ENCODE measurements around a stretch of chr6.

GRCh38 chr6:11809810-11810419 lies 31.3 kb upstream of the ADTRP start:
- PRO-cap: no peak

- PRO-cap: no peak
These were observed 102.8 kb upstream of the ADTRP start for GRCh38 chr6:11881415-11881891.

DNA sequence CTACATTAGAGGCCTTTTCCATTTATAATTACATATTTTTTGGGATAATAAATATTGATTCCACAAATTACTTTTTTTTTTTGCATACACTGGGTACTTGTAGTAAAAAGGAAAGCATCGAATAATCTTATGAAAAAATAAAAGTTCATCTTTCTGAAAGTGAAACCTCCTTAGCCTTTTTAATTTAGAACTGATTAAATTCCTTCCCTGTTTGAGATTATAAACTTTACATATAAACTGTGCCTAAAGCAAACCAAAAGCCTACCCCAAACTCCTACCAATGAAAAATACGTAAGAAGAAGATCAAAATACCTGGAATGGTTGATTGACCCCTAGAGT lies 75.0 kb upstream of the HIVEP1 start:
- PRO-cap: no peak

- PRO-cap: bidirectional peak, plus-strand start at chr6:12007967, minus-strand start at chr6:12007930
These were observed 4.4 kb upstream of the HIVEP1 start for GRCh38 chr6:12007524-12008249.

DNA sequence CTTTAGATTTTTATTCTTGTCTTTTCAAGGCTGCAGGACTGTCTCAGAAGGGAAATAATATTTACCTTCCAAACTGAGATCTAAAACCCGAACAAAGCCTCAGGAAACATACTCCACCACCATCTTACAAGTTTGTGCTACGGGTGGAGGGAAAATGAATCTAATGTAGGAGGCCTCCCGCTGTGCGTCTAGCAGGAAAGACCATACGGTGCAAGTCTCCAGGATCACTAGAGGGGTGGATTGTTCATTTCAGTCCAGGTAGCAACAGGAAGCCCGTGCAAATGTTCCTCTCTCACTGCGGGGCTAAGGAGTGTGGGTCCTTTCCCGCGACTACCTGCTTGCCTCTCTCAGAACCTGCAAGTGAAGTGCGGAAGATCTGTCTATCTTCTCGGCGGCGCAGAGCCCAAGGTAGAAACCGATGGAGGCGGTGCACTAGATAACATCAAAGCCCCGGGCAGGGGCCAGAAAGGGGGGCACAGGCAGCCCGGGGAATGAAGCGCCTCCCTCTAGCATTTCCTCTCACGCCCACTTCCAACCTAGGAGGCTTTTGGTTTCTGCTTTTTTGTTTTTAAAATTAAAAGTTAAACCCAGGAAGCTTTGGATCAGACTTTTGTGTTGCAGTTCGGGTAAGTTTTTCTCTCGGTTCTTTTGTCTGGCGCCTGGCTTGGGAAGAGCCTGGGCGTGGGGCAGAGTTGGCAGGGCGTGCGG lies 3.7 kb upstream of the HIVEP1 start:
- PRO-cap: bidirectional peak, plus-strand start at position 252 of the sequence, minus-strand start at position 219 of the sequence; bidirectional peak, plus-strand start at position 512 of the sequence, minus-strand start at position 410 of the sequence

DNA sequence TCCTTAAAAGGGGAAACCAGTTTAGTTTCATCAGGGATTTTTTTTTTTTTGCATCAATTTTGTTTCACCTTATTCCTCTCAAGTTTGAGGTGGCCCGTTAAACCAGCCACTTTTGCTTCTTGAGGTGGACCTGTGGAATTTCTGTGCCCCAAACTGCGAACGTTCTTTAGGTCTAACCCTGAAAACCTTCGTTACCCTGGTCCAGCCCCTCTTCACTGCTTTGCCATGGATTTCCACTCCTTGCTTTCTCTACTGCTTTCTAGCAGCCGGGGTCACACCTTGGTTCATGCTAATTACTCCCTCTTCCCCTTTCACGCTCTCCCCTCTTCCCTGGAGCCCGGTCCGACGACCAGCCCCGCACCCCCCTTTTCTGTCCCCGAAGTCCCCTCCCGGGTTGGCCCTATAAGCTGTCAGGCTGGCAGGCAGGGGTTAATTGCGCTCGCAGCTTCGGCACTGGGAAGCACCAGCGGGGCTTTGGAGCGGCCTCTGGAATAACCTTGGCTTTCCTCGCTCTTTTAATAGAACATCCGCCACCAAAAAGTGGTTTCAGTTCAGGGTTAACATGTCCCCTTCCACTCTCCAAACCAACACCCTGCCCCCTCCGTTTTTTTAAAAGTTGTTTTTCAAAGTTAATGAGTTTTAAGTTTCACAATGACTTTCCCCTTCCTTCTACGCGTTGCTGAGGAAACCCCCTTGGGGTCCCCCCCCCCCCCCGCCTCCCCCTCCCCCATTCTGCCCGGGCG lies 1.4 kb upstream of the HIVEP1 start:
- PRO-cap: bidirectional peak, plus-strand start at position 432 of the sequence, minus-strand start at position 217 of the sequence; bidirectional peak, plus-strand start outside the sequence, minus-strand start at position 488 of the sequence

GRCh38 chr6:12019677-12020549 lies 7.8 kb downstream of the HIVEP1 start:
- PRO-cap: no peak

GRCh38 chr6:12034077-12035068 lies 22.3 kb downstream of the HIVEP1 start:
- PRO-cap: no peak

- PRO-cap: no peak
These were observed 132.2 kb downstream of the HIVEP1 start for GRCh38 chr6:12144199-12144851.

- PRO-cap: no peak
These were observed 1.0 kb downstream of the EDN1 start for GRCh38 chr6:12291277-12291520.

GRCh38 chr6:12313724-12314514 lies 23.8 kb downstream of the EDN1 start:
- PRO-cap: bidirectional peak, plus-strand start at chr6:12313810, minus-strand start at chr6:12313791; bidirectional peak, plus-strand start at chr6:12314710, minus-strand start at chr6:12314069

GRCh38 chr6:12339767-12340454 lies 49.8 kb downstream of the EDN1 start:
- PRO-cap: no peak

GRCh38 chr6:12350578-12350891 lies 60.4 kb downstream of the EDN1 start:
- PRO-cap: no peak

DNA sequence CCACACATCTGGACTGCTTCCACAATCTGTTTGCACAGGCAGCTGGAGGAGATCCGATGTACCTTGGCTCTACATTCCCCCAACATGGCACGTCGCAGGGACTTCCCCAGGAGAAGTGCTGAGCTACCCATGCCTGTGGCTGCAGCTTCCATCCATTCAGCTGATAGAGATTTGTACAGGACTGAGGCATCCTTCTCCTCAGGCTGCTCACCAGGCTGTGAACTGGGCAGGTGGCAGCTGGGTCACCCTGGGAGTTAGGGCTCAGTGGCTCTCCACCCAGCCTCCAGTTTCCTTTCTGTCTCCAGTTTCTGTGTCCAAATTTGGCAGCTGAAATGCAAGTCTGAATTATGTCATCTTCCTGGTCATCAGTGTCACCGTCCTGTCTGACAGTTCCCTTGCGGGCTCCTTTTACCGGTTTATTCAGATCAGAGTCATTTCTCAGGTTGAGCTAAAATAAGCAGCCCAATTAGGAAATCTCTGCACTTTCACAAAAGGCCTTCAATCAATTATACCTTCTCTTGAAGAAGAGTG lies 93.2 kb downstream of the EDN1 start:
- PRO-cap: no peak

DNA sequence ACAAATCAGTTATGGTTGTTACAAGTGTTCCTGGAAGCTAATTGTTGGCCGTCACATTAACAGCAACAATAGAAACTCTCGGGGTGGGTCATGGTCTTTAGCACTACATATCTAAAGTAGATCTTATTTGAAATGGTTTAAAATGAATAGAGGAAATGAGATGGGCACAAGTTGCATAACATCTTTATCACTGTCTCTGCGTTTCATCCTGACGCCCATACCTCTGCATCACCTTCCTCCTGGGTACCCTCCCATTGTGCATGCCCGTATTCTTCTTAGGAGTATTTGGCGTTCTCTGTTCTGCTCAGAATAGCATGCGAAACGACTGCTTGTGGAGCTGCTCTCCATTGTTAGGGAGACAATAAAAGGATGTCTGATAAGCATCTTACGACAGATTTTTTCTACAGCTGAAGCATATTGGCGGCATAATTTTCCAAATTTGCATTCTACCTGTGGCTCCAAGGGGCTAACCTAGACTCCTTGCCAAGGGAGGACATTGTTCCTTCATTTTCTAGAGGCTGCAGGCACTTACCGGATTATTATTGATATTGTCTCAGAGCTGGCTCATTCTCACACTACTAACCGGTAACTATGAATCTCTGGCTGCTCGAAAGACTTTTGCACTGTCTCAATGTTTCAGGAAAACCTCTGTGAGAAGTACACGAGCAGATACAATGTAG lies 118.6 kb downstream of the EDN1 start:
- PRO-cap: no peak

- PRO-cap: no peak
These were observed 121.2 kb upstream of the PHACTR1 start for GRCh38 chr6:12595266-12595847.

GRCh38 chr6:12749555-12750642 lies 33.3 kb downstream of the PHACTR1 start:
- PRO-cap: no peak

GRCh38 chr6:12956875-12958141 lies 240.7 kb downstream of the PHACTR1 start:
- PRO-cap: no peak

DNA sequence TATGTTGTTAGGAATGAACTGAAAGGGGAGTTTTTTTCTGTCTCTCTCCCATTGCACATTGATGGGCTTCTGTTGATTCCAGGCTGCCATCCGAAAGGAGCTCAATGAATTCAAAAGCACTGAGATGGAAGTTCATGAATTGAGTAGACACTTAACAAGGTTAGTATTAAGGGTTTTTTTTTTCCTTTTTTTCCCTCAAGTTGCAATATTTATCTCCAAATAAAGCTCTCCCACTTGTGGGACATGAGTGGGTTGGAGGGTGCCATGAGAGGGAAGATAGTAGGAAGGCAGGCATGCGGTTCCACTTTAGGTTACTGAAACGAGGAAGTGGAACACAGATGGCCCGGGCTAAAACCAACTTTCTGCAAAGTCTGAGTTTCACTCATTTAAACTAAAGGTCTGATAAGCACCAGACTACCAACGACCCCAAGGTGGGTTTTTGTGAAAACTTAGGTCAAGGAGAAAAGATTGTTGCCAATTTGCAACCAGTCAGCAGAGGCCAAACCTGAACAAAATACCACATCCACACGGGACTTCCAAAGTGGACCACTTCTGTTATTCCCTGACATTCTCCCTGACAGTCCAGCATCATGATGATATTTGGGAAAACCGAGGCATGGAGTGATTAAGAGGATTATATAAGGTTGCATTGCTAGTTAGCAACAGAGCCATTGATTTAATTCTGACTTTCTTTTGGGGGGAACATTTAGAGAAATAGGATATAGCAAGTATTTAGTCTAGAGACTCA lies 42.1 kb downstream of the TBC1D7 start:
- PRO-cap: no peak

GRCh38 chr6:13287146-13287635 lies 41.1 kb downstream of the TBC1D7 start:
- PRO-cap: no peak